Myometrial cell (primary cell): ENCODE measurements around a stretch of chr15.

- RAMPAGE, long total RNA: no peak
Measured at GRCh38 chr15:100600850-100601633, 942 bp downstream of the LINS1 start.

- RAMPAGE, long total RNA: no peak
Measured at GRCh38 chr15:100861384-100862246, 18.0 kb upstream of the ALDH1A3 start.

DNA sequence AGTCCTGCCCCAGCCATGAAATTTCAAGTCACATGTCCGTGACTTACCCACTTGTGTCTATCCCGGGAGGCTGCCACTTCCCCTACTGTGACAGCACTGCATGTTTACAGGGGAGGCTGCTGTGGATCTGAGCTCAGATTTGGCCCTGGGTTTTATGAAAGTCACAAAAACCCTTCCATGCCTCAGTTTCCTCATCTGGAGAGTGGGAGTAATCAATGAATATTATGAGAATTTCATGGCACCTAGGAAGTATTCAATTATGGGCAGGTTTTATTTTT, 17.8 kb upstream of the LRRK1 start:
- RAMPAGE, long total RNA: no peak

GRCh38 chr15:101020862-101021420, 101.8 kb downstream of the LRRK1 start:
- RAMPAGE, long total RNA: no peak

DNA sequence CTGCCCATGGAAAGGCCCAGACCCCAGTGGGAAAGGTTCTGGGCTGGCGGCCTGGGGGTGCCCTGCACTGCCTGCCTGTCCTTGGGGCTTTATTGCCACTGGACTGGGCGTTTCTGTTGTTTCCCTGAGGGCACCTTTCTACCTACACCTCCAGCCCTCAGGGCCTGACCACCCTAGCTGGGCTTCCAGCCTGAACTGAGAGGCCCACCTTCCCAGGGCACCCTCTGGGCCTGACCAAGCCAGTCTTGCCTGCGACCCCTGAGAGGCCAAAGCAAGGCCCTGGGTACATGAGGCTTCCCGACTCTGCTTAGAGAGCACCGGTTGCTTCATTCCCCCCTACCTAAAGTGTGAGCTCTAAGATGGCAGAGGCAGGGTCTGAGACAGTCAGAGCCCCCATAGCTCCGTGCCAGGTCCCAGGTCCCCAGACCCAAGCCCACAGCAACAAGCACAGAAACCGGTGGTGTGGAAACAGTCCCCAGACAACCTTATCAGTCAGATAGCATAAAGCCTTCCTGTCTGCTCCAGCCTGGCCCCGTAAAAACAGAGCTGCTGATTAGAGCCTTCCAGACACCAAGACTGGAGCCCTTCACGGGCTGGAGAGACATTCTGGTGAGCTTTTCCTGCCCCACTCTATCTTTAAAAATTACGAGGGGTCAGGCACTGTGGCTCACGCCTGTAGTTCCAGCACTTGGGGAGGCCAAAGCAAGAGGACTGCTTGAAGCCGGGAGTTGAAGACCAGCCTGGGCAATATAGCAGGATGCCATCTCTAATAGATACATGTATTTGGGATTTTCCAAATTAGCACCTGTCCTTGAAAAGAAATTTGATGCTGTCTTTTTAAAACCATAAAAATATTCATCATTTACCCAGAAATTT, 102.7 kb downstream of the CHSY1 start:
- RAMPAGE, long total RNA: no peak

GRCh38 chr15:101189740-101190291, 62.0 kb downstream of the CHSY1 start:
- RAMPAGE, long total RNA: no peak

DNA sequence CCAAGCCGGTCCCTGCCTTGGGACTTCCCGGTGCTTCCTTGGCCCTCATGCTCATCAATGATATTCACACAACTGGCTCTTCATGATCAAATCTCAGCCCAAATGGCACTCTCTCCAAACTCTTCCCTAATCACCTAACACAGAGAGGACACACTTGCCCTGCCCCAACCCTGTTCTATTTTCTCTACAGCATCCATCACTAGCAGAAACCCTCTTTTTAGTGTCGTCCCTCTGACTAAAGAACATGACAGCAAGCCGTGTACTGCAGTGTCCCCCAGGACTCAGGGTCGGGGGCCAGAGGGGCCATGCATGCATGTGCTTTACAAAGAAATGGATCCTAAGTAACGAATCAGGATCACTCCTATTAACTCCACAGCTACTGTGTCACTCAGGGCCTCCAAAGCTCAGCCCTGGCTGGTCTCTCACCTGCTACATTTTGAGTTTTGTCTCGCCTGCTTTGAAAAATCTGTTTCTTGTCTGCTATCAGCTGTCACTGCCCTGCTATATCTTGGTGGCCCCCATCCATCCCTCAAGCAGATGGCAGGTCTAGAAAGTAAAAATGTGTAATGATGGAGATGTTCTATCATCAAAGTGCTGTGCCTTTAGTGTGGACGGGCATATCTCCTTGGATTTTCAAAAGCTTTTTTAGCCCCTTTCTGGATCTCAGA, 4.5 kb downstream of the CHSY1 start:
- RAMPAGE, long total RNA: no peak

DNA sequence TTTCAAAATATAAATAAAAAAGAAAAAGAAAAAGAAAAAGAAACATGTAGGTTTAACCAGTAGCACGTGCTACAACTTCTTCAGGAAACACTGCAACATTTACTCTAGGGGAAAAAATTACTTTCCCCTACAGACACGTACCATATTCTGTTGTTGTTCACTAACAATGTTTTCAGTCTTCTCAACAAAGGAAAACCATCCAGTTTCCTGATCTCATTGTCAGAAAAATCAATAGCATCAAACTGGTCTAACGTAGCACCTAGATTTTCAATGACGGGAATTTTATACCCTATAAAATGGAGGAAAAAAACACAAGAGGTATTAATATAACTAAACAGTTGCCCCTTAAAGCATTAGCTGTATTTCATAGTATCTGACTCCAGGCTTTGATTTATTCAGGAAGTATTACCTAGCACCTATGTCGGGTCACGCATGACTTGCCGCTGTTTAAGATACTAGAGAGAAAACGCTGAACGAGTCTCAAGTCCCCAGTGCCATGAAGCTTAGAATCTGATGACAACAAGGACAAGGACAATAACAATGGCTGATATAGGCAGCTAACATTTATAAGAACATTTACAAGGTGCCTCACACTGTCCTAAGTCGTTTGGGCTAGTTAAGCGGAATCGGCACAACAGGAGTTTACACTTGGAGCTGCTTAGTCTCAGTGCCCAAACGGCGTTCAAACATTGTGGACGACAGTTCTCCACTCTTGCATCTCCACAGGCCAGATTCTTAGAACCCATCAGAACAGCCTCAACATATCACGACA, 2.0 kb downstream of the SNRPA1 start:
- RAMPAGE, long total RNA: no peak

DNA sequence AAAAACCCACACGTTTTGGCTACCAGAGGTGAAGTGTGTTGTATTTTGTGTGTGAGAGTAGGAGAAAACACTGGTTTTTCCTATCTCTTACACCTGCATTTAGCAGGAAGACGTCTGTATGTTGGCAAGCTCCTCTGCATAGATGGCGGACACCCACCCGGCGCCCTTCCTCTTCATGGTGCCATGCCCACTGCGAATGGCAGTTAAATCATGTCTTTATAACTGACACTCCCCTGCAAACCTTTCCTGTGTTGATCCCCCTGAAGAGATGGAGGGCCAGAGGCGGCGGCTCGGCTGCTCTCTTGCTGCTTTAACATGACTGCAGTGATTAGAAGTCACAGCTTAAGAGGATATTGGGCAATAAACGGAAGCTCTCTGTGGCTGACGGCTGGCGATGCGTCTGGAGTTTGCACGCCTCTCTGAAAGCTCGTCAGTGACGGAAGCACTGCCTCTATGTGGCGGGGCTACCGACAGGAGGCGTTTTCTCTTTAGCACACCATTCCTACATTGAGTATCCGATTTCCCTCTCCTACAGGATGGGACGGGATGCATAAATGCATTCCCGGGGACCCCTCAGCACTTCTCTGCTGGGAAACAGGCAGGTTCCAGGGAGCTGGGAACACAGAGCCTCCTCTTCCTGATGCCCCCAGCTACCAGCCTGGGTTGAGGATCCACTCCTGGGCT, 25.5 kb upstream of the SNRPA1 start:
- RAMPAGE, long total RNA: no peak

DNA sequence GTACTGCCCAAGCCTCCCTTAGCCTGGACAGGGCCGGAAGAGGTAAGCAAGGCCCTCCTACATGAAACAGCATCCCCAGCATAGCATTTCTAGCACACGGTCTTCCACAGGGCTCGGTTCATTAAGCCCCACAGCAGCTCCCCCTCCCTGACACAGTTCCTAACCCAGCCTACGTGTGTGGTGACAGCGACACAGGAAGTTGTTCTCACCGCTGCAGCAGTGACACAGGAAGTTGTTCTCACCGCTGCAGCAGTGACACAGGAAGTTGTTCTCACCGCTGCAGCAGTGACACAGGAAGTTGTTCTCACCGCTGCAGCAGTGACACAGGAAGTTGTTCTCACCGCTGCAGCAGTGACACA, 38.9 kb upstream of the SNRPA1 start:
- RAMPAGE, long total RNA: no peak

GRCh38 chr15:101408056-101408624, 81.4 kb downstream of the PCSK6 start:
- RAMPAGE, long total RNA: no peak

- RAMPAGE, long total RNA: no peak
Measured at GRCh38 chr15:101447622-101448171, 41.8 kb downstream of the PCSK6 start.

DNA sequence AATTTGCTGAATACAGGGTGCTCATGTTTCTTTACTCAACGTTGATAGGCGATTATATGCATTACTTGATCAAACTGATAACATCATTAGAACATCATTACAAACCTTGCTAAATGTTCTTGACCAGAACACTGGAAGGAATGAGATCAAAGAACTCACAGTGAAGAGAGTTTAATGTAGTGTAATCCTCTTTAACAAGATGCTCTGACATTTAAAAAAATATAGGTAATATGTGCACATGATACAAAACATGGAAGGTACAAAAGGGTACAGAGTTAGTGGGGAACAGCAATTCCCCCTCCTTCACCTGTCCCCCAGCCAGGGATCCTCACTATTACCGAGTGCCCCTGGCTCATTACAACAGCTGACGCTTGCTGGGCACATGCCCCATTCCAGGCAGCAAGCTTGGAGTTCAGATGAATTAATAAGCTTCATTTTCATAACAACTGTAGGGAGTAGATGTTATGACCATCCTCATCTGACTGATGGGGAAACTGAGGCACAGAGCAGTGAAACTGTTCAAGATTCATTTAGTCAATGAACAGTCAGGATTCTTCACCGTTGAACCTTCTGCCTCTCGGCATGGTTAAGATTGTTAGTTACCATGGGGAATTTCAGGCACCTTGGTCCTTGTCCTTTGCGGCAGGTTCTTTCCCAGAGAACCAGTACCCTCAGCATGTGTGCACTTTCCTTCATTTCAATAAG, 41.2 kb downstream of the PCSK6 start:
- RAMPAGE, long total RNA: no peak

- RAMPAGE, long total RNA: no peak
Measured at GRCh38 chr15:101453750-101454092, 35.8 kb downstream of the PCSK6 start.

DNA sequence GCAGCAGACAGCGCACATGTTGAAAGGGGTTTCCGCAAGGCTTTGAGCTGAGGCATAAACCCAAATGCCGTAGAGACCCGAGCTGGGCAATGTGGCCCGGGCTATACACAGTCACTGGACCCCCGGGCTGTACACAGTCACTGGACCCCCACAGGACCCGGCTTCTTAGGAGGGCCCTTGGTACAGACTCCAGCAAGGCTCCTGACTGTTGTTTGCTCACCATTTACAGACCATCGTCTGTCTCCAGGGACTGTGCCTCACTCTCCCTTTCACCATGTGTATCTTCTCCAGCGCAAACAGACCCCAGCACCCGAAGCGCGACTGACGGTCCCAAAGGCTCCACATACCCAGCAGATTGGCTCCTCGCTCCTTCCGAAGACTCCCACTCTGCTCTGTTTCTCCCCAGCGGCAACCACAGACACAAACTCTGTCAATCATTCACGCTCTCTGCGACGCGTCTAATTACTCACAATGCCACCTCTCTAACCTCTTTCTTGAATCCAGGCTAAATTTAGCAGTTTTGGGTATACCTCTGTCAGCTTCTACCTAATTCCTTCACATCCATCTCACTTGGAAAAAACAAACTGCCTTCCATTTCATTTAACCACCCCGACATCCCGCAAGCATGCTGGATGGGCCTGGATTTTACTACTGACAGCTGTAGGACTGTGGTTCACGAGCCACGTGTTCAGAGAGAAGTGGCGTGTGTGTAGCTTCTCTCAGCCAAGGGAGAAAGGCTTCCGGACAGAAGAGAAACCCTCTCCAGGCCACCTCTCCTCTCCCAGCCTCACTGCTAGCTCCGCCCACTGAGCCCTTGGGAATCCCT, 31.0 kb downstream of the PCSK6 start:
- RAMPAGE, long total RNA: no peak

DNA sequence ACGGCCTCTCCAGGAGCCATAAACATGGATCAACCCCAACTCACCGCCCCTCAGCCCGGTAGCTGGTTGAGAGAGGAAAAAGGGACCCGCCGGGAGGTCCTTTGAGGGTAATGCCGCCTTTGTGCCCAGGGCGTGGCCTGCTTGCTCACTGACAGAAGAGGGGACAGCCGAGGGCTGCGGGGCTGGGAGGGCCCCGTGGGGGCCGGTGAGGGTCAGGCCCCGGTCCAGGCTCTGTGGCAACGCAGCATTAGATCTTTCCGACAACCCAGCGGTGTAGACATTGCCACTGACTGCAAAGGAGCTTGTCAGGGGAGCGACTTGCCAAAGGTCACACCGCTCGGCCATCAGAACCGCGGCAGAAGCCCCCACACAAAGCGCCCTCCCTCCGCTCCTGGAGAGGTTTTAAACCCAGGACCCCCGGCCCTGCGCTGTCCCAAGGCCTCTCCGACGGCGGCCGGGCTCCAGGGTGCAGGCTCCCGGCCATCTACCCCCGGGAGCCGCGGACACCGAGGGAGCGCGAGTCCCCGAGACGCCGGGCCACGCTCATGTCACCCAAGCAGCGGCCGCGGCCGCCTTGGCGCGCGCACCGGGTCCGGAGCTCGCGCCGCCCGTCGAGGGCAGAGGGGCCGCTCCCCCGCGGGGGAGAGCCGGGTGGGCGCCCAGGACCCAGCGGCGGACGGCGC, 1.0 kb downstream of the PCSK6 start:
- RAMPAGE, long total RNA: no peak

GRCh38 chr15:101495128-101495750, 5.7 kb upstream of the PCSK6 start:
- RAMPAGE, long total RNA: no peak

- RAMPAGE, long total RNA: no peak
Measured at GRCh38 chr15:101610015-101610412, 42.2 kb downstream of the TM2D3 start.

- RAMPAGE, long total RNA: no peak
Measured at GRCh38 chr15:101661988-101662653, 9.9 kb upstream of the TM2D3 start.

DNA sequence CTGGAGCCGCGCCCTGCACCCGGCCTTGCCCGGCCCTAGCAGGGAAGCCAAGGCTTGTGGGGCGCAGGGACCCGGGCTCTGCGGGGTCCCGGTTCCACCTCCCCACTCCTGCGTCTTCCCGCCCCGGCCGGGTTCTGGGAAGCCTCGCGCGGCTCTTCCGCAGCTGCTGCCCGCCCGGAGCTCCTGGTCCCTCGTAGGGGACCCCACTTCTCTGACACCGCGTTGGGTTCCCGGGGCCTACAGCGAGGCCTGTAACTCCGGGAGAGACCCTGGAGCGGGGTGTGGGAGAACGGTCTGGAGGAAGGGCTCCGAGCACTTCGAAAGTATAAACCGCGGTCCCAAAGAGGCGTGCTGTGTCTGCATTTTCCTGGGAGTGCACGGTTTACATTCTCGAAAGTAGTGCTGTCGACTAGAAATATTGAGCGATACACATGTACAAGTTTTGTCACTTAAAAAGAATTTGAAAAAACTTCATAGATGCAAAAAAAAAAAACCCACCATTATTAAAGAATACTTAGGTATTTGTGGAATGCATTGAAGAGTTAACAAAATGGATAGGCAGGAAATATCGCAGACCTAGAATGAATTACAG, 150.0 kb downstream of the OR4F15 start:
- RAMPAGE, long total RNA: no peak